OCI-LY7 (cell line): Measurements from ENCODE around the genes SNAI3 and CBFA2T3.

- PRO-cap, result no peak
- RAMPAGE, long total RNA, result no peak
Measured at GRCh38 chr16:87840467-87841471, 28.5 kb downstream of the SLC7A5 start.

DNA sequence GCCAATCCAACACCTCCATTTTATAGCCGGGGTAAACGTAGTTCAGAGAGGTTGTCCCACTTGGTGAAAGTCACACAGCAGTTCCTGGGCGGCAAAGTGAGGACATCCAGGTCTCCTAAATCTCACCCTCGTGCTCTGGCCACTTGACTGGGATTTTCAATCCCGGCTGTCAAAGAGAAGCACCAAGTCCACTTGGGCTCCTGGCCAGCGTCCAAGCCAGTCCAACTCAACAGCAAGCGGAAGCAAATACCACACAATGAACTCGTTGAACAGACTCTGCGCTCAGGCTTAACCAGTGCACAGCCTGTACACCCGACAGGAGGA is 10.8 kb downstream of the SLC7A5 start:
- PRO-cap, result no peak
- RAMPAGE, long total RNA, result no peak

- PRO-cap, result bidirectional peak, plus-strand start at chr16:87951158, minus-strand start at chr16:87950912
- RAMPAGE, long total RNA, result no peak
Measured at GRCh38 chr16:87950649-87951239, 490 bp upstream of the BANP start.

DNA sequence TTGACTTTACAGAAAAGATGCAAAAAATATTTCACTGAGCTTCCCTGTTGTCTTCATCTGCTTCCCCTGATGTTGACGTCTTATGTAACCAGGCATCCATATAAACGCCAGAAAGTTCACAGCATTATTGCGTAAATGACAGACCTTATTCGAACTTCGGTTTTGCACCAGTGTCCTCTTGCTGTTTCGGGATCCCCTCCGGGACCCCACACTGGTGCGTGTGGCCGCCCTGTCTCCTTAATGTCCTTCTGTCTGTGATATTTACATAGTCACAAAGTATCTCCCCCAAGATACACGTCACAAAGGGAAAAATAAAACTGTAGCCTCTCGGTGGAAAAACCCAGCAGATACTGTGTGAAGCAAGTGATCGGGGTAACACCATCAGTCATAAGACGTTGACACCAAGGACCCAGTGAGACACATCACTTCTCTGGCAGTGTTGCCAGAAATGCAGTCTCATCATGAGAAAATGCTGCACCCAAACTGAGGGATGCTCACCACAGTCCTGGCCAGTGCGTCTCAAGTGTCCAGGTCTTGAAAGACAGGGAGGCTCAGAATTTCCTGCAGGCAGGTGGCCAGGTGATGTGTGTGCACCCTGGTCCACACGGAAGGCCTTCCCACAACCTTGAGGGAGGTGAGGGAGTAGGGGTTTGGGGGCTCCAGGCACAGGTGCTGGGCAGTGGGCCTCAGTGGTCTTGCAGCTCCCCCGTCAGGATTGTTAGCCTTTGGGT is 4.3 kb downstream of the BANP start:
- PRO-cap, result no peak
- RAMPAGE, long total RNA, result no peak

GRCh38 chr16:88224504-88224818 is 158.3 kb upstream of the ZNF469 start:
- PRO-cap, result no peak
- RAMPAGE, long total RNA, result no peak

DNA sequence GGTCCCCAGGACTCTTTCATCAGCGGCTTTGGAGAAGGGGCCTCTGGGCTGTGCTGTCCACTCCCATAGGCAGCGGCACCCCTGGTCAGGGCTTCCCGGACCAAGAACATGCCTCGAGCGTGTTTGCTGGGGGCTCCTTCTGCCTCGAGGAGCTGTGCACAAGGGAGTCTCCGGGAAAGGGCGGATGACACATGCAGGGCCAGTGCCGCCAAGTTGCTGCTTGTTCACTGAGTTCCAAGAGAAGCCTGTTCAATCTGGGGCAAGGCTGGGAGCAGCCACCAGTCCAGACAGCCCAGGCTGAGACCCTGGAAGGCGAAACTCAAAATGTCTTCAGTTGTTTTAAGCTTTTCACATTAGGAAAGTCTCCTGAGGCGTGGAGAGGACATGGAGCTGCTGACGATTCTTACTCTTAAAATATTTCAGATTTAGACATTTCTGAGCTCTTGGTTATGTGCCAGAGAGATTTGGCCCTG is 84.5 kb upstream of the ZNF469 start:
- PRO-cap, result no peak
- RAMPAGE, long total RNA, result no peak

- PRO-cap, result no peak
- RAMPAGE, long total RNA, result no peak
Measured at GRCh38 chr16:88479385-88479695, 26.3 kb downstream of the ZFPM1 start.

DNA sequence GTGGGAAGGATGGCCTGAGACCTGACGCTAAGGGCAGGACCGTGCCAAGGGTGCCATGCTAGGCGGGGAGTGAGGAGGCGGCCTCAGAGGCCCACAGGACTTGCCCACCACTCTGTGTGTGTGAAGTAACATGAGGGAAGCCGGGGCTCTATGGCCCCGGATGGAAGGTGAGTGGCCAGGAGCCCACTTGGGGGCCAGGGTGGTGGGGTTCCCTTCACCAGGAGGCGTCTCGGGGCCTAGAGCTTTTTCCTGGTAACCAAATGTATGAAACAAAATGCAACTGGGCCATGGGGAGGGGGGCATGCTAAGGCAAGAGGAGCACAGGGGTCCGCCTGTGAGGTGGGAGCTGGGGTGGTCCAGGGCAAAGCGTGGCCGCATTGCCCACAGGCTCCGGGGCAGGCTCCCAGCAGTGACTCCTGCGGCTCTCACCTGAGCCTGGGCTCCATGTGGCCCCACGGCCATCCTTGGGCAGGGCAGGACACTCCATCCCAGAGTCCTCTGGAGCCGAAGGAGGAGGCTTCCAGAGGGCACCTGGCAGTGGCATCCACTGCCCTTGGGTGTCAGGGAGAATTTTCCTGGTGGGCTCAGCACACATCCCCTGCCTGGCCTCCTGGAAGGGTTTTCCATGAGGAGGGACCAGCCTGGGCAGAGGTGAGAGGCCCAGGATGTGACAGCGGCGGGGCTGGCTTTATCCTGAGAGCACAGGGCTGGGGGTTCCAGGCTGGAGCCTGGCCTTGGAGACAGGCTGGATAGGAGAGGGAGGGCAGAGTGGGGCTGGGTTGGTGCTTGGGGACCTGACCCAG is 42.7 kb downstream of the ZFPM1 start:
- PRO-cap, result no peak
- RAMPAGE, long total RNA, result no peak

GRCh38 chr16:88533328-88534557 is 36.5 kb upstream of the ZC3H18 start:
- PRO-cap, result bidirectional peak, plus-strand start at chr16:88534326, minus-strand start at chr16:88534171
- RAMPAGE, long total RNA, result no peak

- PRO-cap, result no peak
- RAMPAGE, long total RNA, result no peak
Measured at GRCh38 chr16:88646495-88647321, 4.1 kb downstream of the CYBA start.

GRCh38 chr16:88685801-88686964 is at the start of gene SNAI3:
Gene SNAI3 (minus strand): TSS chr16:88686507.
- PRO-cap, result bidirectional peak, plus-strand start at chr16:88686789, minus-strand start at chr16:88686507
- RAMPAGE, long total RNA, result no peak

- PRO-cap, result no peak
- RAMPAGE, long total RNA, result no peak
Measured at GRCh38 chr16:88693194-88693508, 6.8 kb upstream of the SNAI3 start.

GRCh38 chr16:88904476-88905519 is 38.3 kb upstream of the PABPN1L start:
- PRO-cap, result no peak
- RAMPAGE, long total RNA, result no peak

GRCh38 chr16:88922505-88923170 is 54.4 kb downstream of the CBFA2T3 start:
- PRO-cap, result no peak
- RAMPAGE, long total RNA, result no peak

DNA sequence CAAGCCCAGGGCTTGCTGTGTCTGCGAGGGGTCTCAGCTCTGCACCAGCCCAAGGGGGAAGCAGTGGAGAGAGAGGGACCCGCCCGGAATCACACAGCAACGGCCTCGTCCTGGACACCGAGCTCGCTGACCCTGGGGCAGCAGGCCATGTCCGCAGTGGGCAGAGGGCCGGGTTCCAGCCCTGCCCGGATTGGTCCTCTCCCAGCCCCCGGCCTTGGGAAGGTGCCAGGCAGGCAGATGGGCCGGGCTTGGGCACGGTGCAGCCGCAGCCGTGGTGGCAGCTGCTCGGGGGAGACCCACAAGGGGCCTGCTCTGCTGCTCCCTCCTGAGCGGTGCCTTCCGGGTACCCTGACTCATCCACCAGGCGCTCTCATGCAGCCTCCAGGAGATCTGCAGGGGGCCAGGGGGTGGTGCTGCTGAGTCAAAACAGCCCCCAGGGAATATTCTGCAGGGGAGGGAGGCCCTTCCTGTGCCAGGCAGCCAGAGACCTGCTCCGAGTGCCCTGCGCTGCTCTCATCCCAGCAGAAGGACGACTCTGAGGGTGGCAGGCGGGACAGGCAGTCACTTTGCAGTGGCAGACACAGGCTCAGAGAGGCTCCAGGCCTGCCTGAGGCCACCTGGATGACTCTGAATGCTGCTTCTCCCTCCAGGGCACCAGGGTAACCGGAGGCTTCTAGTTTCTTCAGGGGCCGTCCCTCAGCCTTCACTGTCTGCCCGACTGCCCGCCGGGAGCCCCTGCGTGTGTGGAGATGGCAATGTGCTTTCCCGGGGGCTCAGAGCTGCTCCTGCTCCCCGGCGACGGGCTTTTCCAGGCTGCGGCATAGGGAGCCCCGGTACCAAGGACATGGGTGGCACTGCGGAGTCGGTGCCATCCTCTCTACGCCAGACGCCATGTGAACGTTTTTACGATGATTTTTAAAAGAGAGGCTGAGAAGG is 51.7 kb downstream of the CBFA2T3 start:
- PRO-cap, result no peak
- RAMPAGE, long total RNA, result no peak

GRCh38 chr16:88941713-88942410 is 35.1 kb downstream of the CBFA2T3 start:
- PRO-cap, result no peak
- RAMPAGE, long total RNA, result no peak

GRCh38 chr16:88974212-88974657 is 2.8 kb downstream of the CBFA2T3 start:
- PRO-cap, result bidirectional peak, plus-strand start at chr16:88974566, minus-strand start at chr16:88974526
- RAMPAGE, long total RNA, result no peak

DNA sequence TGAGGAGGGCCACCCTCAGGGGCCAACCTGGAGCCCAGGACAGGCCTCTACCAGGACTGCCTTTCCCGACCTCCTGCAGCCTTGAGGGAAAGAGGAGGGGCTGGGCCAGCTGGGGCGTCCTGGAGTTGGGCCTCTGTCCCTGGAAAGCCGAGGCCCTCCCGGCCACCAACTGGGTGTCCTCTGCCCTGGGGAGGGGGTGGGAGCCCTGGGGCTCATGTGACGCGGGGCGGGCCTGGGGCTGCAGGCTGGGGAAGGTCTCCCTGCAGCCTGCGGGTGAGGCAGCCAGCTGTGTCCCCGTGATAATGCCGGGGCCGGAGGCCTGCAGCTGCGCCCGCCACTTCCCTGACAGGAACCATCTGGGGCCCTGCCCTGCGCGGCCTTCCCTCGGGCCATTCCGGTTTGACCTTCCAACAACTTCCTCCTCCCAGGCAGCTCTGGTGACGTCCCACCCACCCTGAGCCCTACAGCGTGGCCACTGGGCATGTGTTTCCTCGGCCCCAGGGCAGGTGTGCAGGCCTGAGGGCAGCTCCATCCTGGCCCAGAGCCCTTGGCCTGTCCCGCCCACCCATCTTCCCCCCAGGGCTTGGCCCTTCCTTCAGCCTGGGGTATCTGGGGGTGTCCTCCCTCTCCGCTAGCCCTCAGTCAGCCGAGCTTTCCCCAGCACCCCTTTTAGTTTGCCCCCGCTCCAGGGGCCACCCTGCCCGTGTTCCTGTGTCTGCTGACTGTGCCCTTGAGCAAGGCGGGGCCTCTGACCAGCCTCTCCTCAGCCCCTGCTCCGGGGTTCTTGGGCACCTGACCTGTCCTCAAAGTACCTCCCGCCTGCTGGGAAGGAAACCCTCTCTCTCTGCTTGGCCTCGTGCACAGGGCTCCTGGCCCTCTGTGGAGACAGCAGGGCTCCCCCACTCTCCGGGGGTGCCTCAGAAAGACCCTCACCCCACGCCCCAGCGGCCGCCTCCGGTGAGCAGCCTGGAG is at the start of gene CBFA2T3:
CBFA2T3 (minus strand) TSS at position 401 of the 972 bp plus-strand sequence.
- PRO-cap, result bidirectional peak, plus-strand start at position 482 of the sequence, minus-strand start at position 358 of the sequence; bidirectional peak, plus-strand start at position 859 of the sequence, minus-strand start at position 726 of the sequence
- RAMPAGE, long total RNA, result no peak

DNA sequence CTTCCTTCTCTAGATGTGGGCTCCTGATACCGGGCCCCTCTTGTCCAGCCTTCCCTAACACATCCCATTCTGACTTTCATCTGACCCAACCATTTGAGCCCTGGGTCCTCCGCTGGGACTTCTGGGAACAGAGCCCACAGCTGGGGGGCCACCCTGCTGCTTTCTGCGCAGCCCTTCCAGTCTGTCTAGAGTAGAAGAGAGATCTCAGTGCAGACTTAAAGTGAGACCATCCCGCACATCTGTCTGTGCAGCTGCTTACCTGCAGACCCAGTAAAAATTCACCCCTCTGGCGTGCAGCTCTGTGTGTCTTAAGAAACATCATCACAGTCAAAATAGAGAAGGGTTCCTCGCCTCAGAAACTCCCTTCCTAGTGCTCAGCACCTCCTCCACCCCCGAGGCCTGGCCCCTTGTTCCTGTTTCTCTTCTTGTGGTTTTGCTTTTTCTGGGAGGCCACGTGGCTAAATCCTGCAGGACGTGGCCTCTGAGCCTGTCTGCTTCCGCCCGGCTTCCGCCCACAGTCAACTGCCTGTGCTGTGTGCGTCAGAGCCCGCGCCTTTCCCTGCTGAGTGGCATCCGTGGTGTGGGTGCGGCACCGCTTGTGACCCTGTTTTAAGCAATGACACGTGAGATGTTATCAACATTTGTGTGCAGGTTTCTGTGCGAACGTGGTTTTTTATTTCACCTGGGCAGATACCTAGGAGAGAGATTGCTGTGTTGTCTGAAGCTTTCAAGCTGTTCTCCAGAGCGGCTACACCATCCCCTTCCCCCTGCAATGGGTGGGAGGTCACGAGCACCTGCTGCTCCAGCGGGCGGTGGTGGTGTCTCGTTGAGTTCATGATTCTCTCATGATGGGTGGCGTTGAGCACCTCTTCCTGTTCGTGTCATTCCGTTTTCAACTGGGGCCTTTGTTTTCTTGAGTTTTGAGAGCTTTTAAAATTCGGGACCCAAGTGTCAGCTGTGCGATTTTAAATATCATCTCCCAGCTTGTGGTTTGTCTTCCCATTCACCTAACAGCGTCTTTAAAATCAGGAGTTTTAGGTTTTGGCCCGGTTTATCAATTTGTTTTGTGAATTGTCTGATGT is 21.6 kb downstream of the ACSF3 start:
- PRO-cap, result bidirectional peak, plus-strand start at position 555 of the sequence, minus-strand start at position 412 of the sequence
- RAMPAGE, long total RNA, result no peak

GRCh38 chr16:89201344-89202047 is 1.2 kb upstream of the SLC22A31 start:
- PRO-cap, result no peak
- RAMPAGE, long total RNA, result no peak